Metanephros (tissue), 2 donors: ENCODE measurements around a stretch of chr15.

DNA sequence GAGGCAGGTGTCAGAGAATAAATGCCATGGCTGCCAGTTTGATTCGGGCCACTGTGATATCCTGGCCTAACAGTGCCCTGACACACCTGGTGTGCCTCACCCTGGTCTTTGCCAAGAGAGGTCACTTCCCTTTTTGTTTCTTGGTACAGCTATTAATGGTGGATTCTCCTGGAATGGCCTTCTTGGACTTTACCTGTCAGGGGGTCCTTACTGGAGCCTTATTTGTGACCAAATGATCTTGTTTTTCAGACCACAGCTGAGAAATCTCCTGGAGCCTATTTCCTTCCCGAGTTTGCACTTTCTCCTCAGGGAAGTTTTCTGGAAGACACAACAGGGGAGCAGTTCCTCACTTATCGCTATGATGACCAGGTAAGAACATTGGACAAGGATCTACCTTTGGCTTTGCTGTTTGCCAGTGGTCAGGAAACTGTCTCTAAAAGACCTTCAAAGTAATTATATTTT, 50.2 kb downstream of the ADAMTSL3 start:
- RAMPAGE, long total RNA: no peak

DNA sequence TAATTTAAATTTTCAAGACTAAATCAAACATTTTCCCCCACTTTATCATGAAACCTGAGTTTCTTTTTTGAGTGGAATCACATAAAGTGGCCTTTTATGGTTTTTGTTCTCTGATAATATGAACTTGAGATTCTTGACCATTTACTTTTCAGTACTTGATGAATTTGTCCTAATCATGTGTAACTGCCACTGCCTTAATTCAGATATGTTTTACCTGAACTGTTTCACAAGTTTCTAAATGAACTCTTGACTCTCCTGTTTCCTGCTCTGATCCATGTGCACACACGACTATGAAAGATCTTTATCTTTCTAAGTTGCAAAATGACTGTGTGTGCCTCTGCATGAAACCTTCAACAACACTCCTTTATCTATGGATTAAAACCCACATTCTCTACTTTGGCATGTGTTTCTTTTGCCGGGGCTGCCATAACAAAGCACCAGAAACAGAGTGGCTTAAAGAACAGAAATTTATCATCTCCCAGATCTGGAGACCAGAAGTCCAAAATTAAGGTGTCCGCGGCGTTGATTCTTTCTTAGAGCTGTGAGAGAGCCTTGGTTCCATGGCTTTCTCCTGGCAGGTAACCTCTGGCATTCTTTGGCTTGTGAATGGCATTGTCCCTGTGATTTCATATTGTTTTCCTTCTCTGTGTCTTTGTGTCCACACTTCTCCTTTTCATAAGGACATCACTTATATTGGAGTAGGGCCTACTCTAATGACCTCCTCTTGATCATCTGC, 275.0 kb downstream of the ADAMTSL3 start:
- RAMPAGE, long total RNA: no peak

- RAMPAGE, long total RNA: no peak
Measured at GRCh38 chr15:84500197-84500657, 100.6 kb upstream of the ZSCAN2 start.

- RAMPAGE, long total RNA: no peak
Measured at GRCh38 chr15:84587816-84588535, 12.8 kb upstream of the ZSCAN2 start.

GRCh38 chr15:84597865-84598937, 2.6 kb upstream of the ZSCAN2 start:
- RAMPAGE, long total RNA: no peak

- RAMPAGE, long total RNA: no peak
Measured at GRCh38 chr15:84817704-84818586, 789 bp downstream of the ALPK3 start.

DNA sequence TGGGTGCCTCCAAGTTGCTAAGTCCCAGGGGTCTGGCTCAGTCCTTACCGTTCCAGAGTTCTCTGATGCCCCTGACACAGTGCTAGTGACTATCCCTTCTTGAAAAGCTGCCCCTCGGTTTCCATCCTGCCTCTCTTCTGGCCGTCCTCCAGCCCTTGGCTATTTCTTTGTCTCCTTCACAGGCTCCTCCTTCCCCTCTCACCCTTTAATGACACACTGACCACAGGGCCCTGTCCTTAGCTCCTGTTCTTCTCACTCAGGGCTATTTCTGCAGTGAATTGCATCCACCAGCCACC, 31.1 kb downstream of the SLC28A1 start:
- RAMPAGE, long total RNA: no peak

DNA sequence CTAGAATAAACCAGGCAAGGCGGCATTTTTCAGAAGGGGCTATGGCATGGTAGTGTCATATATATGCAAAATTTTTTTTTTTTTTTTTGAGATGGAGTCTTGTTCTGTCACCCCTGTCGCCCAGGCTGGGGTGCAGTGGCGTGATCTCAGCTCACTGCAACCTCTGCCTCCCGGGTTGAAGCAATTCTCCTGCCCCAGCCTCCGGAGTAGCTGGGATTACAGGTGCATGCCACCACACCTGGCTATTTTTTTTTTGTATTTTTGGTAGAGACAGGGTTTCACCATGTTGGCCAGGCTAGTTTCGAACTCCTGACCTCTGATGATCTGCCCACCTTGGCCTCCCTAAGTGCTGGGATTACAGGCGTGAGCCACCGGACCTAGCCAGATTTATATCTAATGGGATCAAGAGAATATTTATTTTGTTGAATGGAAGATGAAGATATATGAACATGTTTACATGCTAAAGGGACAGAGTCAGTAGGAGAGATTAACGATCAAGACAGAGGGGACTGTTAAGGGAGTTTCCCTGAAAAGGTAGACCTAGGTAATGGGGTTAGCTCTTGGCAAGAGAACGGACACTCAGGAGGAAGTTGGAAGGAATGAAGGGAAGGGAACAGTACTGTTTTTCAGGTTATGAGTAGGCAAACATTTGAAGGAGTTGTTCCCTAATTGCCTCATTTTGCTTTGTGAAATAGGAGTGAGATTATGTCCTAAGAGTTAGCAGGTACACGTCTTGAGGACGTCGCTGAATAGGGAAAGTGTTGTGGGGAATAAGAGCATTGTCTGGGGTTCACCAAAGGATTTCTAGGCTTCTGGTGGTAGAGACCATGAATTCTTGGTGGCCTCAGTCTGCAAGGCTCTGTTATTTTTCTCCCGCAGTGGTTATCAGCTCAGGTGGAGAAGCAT, 41.1 kb downstream of the PDE8A start:
- RAMPAGE, long total RNA: no peak

- RAMPAGE, long total RNA: no peak
Measured at GRCh38 chr15:85090824-85091869, 109.5 kb downstream of the PDE8A start.

- RAMPAGE, long total RNA: no peak
Measured at GRCh38 chr15:85168626-85169155, 187.0 kb downstream of the PDE8A start.

DNA sequence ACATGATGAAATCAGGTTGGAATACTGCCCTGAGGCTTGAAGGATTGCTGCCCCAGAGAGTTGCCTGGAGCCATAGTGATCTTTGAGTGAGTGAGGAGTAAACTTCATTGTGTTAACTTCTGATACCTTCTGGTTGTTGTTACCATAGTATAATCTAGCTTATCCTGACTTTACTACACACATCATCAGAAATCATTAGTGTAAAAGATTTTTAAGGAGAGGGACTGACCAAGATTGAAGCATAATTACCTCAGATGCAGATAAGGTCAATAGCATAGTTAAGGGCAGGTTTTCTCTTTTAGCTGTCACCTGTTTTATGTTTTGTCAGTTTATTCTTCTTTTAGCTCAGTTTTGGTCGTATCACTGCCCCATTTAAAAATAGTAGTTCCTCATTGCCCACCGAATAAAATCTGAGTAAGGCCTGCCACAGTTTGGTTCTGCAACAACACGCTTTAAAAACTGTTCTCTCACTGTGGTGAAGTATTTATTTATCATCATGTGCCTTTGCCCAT, 23.6 kb downstream of the AKAP13 start:
- RAMPAGE, long total RNA: no peak

- RAMPAGE, long total RNA: no peak
Measured at GRCh38 chr15:85474782-85475326, 94.5 kb downstream of the AKAP13 start.

- RAMPAGE, long total RNA: no peak
Measured at GRCh38 chr15:85589771-85590445, 204.8 kb downstream of the KLHL25 start.

DNA sequence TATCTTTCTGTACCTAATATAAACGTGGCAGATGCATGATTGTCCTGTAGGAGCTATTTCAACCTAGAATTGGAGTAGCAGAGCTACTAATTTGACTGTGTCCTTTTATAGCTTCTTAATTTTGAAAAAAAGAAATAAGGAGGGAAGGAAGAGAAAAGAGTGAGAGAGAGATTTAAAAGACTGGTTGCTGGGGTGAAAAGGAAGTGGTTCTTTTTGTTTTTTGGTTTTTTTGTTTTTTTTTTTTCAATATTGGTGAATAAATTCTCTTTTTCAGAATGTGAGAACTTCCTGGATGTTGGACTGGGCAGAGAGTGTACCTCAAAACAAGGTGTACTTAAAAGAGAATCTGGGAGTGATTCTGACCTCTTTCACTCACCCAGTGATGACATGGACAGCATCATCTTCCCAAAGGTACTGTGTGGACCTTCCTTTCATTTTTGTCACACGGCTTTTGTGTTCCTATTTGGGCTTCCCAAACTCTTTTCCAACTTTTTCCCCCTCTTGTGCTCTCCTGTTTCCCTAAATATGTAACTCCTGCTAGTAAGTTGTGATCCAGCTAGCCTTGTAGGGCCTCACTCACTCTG, 149.1 kb downstream of the KLHL25 start:
- RAMPAGE, long total RNA: no peak

GRCh38 chr15:85707536-85708309, 87.0 kb downstream of the KLHL25 start:
- RAMPAGE, long total RNA: no peak

DNA sequence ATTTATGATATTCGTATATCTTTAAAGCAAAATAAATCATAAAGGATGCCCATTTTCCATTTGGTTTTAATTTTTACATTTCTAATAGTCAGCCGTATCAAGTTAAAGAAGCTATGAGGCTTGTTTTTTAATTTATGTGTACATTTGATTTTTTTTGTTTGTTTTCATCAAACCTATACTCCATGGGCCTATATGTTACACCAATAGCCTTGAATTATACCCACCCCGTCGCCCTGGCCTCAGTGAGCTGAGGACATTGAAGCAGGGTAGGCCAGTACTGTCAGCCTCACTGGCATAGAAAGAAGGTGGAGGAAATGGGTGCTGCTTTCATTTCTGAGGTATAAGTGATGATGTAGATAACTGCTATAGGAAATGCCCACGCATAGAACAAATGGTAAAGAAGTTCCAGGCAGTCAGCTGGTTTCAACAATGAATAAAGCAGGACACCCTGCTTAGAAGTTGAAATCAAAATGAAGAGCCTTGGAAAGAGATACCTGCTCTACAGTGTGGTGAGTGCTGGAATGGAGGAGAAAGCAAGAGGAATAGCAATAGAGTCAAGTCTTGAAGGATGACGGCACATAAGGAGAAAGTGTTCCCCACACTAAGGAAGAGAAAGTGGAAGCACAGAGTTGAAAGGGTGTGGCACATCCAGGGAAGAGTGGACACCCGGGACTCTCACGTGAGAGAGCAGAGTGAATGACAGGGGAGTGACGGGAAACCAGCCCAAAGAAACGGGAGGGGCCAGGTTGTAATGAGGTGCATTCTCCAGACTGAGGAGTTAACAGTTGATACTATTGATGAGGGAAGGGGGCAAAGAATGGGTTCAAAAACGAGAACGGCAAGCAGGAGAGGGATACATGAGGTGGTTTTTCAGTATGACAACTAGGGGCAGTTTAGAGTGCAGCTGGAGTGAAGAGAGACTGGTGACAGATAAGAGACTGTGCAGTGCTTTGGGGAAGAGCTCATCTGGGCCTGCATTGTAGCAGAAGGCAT, 70.6 kb downstream of the KLHL25 start:
- RAMPAGE, long total RNA: no peak

GRCh38 chr15:85764543-85765320, 30.0 kb downstream of the KLHL25 start:
- RAMPAGE, long total RNA: no peak

DNA sequence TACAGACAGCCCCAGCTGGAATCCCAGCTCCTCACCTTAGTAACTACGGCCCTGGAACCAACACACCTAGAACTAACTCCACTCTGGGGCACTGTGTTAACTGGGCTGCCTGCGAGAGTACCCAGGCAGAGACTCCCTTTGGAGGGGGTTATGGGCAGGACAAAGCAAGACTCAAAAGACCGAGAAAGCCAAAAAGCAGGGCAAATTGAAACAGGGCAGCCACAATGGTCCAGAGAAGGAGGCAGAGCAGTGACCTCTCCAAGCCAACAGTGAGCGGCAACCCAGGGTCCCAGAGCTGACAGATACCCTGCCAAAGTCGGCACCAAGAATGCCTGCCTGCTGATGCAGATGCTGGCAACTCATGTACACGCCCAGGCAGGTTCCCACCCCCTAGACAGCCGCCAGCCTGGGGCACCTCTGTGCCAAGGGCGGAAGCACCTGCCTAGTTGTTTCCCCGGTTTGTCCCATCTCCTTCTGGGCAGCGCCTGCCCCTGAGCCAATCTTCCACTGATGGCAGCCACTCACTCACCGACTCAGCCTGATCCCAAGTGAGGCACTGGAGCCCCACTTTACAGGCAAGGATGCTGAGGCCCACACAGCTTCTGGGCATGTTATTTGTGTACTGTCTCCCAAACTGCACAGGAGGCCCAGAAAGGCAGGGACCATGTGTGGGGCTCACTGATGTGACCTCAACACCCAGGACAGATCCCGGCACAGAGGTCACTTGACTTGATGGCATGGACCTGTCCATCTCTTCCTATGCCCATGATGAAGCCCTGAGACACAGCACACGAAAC, 22.0 kb downstream of the KLHL25 start:
- RAMPAGE, long total RNA: no peak

GRCh38 chr15:85792468-85793265, 2.1 kb downstream of the KLHL25 start:
- RAMPAGE, long total RNA: no peak

GRCh38 chr15:86620029-86620436, 540.4 kb downstream of the AGBL1 start:
- RAMPAGE, long total RNA: no peak